ENCODE measurements around a stretch of chr4.

GRCh38 chr4:25970113-25970849 lies 56.3 kb downstream of the SMIM20 start:
- PRO-cap: no peak

DNA sequence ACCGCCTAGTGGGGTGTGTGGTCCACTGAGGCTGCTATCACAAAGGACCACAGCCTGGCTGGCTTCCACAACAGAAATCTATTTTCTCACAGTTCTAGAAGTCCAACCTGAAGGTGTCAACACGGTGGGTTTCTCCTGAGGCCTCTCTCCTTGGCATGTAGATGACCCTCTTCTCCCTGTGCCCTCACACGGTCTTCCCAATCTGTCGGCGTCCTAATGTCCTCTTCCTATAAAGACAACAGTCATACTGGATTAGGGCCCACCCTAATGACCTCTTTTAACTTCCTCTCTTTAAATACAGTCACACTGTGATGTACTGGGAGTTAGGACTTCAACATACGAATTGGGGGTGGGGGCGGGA lies 70.2 kb downstream of the SMIM20 start:
- PRO-cap: no peak

- PRO-cap: no peak
These were observed 174.6 kb downstream of the SMIM20 start for GRCh38 chr4:26088494-26089097.

DNA sequence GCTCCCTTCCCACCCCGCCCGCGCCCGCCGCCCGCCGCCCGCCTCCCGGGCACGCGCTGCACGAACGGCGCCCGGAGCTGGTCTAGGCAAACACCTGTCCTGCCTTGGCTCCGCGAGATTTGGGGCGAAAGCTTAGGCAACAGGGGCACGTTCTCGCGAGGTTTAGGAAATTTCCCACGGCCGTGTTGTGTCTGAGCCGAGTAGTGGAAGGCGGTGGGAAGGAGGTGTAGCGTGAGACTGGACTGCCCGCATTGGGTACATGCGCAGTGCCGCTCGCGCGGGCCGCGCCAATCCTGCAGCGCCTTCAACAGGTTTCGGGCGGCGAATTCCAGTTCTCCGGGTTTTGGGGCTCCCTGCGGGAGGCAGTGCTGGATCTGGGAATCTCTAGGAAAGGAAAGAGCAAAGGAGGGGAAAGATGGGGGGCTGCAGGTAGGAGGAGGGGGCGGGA lies 1.3 kb upstream of the RBPJ start:
- PRO-cap: bidirectional peak, plus-strand start at position 63 of the sequence, minus-strand start outside the sequence; bidirectional peak, plus-strand start at position 331 of the sequence, minus-strand start at position 239 of the sequence

- PRO-cap: no peak
These were observed 1.0 kb upstream of the RBPJ start for GRCh38 chr4:26319908-26320108.

DNA sequence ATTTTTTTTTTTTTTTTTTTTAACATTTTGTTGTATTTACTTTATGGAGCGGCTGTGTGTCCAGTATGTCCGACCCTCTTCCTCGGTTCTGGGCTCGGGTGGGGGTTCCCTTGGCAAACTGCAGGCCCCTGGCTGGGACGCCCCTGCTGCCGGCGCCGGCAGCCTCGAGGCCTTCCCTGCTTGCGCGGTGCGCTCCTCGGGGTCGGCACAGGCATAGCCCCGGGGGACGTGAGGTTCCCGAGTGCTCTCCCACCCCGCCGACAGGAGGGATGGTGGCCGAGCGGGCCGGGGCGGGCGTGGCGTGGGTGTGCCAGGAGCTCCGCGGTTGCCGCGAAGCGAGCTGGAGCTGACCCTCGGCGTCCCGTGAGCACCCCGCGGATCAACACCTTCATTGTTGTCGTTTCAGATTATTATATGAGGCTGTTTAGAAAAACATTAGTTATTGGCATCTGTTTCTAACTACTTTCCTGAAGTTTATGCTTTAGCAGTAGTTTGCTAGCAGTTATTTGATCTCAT lies 38.7 kb downstream of the RBPJ start:
- PRO-cap: no peak

- PRO-cap: no peak
These were observed 2.8 kb downstream of the STIM2 start for GRCh38 chr4:26863500-26863833.

DNA sequence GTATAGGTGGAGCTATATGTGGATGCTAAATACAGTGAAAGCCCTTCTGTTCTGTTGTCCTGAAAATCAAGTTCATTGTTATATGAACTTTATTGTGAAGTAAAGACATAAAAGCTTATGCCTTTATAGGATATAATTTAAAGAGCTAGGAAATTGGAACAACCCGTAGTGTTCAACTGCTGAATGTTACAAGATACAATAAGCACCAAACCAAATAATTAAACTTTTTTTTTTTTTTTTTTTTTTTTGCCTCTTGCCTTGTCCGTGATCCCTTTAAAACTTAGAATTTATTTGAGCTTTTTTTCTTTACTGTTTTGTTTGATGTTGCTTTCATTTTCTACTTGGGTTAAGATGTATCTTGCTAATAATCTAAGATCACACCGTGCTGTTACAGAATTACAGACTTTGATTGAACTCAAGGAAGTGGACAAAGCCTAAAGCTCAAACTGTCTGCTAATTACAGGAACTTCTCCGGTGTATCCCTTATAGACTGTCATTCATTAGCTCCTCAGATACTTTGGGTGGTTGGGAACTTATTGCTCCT lies 26.4 kb downstream of the STIM2 start:
- PRO-cap: no peak

DNA sequence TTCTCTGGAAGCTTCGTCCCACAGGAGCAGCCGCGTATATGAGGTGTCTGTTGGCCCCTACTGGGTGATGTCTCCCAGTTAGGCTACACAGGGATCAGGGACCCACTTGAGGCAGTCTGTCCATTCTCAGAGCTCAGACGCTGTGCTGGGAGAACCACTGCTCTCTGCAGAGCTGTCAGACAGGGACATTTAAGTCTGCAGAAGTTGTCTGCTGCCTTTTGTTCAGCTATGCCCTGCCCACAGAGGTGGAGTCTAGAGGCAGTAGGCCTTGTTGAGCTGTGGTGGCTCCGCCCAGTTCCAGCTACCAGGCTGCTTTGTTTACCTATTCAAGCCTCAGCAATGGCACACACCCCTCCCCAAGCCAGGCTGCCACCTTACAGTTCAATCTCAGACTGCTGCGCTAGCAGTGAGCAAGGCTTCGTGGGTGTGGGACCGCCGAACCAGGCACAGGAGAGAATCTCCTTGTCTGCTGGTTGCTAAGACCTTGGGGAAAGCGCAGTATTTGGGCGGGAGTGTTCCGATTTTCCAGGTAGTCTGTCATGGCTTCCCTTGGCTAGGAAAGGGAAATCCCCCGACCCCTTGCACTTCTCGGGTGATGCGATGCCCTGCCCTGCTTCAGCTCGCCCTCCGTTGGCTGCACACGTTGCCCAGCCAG lies 115.1 kb downstream of the STIM2 start:
- PRO-cap: no peak

GRCh38 chr4:30723450-30724836 lies 3.8 kb downstream of the PCDH7 start:
- PRO-cap: unidirectional peak, minus-strand start at chr4:30724461

GRCh38 chr4:36130345-36130982 lies 113.8 kb downstream of the ARAP2 start:
- PRO-cap: no peak

DNA sequence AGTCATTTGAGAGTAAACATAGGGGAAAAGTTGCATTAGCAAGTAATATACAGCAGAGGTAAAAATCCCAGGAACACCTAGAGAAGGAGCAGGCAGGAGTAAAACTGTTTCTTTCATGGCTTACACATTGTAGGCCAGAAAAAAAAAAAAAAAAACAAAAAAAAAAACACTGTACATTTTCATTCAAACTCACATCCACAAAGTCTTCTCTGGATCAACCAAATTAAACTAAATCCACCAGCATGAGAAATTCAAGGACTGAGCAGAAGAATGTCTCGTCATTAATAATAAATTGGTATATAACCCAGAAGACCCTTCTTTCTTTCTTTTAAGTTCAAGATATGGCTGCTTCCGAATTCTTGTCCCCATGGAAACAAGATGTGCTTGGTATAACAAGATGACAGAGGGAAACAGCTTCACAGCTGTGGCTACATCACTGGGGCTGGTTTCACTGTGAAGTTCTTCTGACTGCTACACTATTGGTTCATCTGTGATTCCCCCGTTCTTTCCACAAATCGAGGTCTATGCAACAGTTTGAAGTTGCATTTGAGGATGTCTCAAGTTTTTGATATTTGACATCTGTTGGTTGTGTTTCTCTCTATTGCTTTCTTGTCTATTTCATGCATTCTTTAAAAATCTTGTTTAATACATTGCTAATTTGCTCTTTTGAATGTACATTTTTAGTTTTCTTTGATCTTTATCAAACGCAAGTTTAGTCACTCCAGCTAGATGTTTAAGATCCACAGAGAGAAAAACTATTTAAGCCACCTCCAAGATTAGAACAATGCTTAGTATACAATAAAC lies 12.3 kb upstream of the DTHD1 start:
- PRO-cap: no peak

- PRO-cap: no peak
These were observed 1.6 kb downstream of the DTHD1 start for GRCh38 chr4:36283115-36283413.

- PRO-cap: no peak
These were observed 104.9 kb downstream of the DTHD1 start for GRCh38 chr4:36386353-36386692.

GRCh38 chr4:37441684-37442126 lies 12.0 kb upstream of the C4orf19 start:
- PRO-cap: no peak

DNA sequence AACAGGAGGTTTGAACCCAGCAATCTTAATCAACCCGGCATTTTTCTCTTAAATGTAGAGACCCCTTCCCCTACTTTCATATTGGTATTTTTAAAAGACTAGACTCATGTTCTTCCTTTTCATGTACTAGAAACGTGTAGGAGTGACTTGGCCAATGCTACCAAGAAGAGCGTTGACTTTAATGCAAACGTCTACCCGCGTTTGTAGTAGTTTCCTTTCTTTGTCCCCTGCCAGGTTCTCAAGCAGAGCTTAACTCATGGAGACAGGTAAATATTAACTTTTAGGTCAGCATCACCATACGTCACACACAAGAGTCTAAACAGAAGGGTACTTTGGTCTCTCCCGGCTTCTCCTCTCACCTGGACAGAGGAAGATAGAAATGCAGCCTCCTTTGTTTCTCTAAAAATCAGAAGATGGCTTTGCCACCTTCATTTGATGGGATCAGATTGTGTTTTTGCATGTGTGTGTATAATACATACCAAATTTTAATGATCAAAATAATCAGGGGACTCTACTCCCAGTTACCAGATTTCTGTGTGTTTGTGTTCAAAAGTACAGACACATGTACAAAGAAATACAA lies 36.7 kb downstream of the C4orf19 start:
- PRO-cap: no peak

DNA sequence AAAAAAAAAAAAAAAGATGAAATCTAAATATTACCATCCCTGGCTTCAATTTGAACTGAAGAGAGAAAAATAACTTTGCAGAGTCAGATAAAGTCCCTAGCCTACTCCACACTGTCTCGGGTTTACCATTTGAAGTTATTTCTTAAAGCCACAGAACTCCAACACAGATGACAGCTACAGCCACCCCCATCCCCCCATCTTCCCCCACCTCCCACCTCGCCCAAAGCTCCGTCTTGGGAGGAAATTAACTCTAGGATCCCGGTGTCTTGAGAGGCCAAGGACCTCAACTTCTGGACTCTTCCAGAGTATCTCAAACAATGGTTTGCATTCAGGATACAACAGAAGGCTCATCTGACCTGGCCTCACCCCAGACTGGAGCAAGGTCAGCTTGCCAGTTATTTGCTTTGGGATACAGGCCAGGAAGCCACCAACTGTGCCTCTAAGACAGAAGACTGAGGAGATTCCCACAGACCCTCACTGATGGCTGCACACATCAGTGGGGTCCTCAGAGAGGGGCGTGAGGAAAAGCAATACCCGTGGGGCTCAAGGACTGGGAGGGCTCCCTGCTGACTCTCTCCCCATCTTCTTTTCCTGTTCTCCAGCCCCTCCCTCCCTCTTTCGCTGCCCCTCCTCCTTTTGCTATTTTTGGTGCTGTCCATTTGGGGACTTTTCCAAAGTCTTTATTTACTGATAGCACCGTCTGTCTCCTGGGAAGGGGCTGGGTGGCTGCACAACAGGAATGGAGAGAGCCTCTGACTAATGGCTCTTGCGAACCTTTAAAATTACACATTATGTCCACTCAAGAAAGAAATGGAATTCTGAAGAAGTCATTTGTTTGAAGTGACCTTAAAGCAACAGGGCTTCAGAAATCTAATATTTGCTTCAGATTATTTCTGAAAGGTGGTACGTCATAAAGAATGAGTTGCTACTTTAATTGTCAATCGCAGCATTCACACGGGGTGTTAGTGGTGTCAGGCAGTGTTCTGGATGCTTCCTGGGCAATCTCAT lies 23.3 kb downstream of the RELL1 start:
- PRO-cap: bidirectional peak, plus-strand start at position 710 of the sequence, minus-strand start at position 590 of the sequence

DNA sequence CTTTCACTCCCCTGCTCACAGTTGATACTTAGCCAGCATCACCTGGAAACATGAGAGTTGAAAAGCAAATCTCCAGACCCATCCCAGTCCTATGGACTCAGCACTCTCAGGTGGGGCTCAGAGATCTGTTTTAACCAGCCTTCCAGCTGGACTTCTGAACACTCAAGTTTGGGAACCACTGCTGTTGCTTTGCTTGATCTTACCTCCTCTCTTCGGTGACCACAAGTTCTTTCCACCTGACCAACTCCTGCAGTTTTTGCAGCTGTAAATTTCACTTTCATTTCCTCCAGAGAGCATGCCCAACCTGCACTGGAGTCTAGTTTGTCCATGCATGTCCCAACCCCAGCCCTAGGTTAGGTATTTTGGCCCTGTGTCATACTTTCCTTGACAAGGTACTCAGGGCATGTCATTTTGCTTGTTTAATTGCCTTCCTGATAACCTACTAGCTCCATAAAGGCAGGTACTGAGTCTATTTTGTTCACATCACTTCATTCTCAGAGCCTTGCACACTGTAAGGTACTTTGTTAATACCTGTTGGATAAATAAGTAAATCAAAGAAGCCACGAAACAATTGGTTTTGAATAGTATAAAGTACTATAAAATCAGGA lies 10.3 kb downstream of the RELL1 start:
- PRO-cap: no peak

DNA sequence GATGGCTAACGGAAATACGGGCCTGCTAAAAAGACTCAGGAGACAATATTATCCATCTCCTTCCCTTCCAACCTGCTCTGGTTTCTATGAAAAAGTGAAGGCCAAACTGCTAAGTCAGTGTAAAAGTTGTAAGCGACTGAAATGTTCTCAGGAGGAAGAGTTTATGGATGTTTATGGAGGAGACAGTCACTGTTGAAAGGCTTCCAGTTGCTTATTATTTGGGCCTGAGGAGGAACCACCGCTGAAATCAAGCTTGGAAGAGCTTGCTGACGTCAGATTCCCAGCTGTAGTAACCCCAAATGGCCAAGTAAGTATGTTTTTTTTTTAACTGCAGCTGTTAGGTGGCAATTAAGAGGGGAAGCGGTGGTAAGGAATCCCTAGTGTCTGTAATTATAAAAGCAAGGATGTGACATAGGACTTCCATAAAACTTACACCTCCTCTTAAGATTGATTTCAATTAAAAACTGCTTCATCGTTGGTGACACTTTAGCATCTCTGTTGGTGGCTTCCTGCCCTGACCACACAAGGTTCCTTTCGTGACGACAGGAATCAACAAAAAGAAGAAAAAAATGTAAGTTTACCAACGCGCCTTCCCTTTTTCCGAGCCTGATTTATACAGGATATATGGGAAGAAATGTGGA lies 1.0 kb downstream of the RELL1 start:
- PRO-cap: unidirectional peak, minus-strand start at position 165 of the sequence

- PRO-cap: no peak
These were observed 7.7 kb upstream of the PGM2 start for GRCh38 chr4:37818684-37819204.